ENCODE results near the gene ANGPTL3.

GRCh38 chr1:59499624-59499976, 202.7 kb downstream of the FGGY start:
- PRO-cap, 10 experiments: no peak in any of the 10 experiments

GRCh38 chr1:59516920-59517278, 220.0 kb downstream of the FGGY start:
- PRO-cap, 10 experiments: no peak in any of the 10 experiments

- PRO-cap, 10 experiments: no peak in any of the 10 experiments
Observed at GRCh38 chr1:59669763-59670028, 145.1 kb upstream of the HOOK1 start.

- PRO-cap, 10 experiments: no peak in any of the 10 experiments
Observed at GRCh38 chr1:59697495-59698000, 117.2 kb upstream of the HOOK1 start.

DNA sequence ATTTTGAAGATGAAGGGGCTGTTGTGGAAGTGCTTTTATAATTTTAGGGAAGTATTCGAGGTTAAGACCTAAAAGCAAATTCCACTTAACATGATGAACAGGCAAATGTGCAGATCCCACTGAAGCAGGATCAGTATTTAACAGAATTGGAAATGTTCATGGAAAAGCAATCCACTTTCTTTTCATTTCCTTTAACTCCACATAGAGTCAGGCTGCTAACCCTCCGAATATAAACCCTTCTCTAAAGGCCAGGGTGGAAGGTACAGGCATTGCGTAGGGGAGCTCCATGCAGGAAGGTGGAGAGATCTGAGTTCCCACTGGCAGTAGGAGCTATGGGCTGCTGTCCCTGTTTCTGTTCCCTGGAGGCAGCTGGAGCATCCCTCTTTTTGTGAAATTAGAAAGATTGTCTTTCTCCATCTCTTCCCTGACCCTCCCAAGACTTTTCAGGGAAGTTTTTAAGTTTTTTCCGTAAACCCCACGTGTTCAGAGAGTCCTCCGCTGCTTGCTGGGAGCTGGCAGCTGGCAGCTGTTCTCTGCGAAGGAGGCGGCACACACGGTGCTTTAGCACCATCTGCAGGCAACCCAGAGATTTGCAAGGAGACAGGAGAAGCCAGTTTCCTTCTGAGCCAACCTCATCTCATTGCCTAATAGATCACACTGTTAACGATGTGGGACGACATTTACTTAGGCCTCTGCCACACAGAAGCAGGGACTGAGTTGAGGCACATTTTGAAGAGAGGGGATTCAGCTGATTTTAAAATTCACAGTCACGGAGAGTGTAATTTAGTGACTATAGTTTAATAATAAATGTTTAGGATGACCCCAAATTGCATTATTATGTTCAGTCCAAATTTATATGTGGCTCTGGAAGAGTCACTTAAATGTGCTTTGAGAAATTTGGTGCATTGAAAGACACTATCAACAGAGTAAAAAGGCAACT, 55.4 kb upstream of the HOOK1 start:
- PRO-cap, 10 experiments: no peak in any of the 10 experiments

DNA sequence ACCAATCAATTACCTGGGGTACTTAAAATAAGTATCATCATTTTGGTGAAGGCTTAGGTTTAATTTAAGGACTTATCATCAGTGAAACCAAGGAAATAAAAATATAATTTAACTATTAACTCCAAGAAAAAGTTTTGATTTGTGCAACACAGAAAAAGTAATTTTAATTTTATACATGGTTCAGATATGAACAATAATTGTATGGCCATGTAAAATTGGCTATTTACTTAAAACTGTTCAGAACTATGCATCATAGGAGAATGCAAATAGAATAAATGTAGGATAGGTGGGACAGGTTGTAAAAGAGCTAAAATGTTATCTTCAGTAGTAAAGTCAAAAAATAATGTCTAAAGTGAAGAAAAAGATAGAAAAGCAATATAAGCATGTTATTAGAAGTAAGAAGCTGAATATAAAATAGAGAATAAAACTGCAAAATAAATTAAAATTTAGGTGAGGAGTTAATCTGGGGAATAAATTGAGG, 130.0 kb upstream of the C1orf87 start:
- PRO-cap, 10 experiments: no peak in any of the 10 experiments

DNA sequence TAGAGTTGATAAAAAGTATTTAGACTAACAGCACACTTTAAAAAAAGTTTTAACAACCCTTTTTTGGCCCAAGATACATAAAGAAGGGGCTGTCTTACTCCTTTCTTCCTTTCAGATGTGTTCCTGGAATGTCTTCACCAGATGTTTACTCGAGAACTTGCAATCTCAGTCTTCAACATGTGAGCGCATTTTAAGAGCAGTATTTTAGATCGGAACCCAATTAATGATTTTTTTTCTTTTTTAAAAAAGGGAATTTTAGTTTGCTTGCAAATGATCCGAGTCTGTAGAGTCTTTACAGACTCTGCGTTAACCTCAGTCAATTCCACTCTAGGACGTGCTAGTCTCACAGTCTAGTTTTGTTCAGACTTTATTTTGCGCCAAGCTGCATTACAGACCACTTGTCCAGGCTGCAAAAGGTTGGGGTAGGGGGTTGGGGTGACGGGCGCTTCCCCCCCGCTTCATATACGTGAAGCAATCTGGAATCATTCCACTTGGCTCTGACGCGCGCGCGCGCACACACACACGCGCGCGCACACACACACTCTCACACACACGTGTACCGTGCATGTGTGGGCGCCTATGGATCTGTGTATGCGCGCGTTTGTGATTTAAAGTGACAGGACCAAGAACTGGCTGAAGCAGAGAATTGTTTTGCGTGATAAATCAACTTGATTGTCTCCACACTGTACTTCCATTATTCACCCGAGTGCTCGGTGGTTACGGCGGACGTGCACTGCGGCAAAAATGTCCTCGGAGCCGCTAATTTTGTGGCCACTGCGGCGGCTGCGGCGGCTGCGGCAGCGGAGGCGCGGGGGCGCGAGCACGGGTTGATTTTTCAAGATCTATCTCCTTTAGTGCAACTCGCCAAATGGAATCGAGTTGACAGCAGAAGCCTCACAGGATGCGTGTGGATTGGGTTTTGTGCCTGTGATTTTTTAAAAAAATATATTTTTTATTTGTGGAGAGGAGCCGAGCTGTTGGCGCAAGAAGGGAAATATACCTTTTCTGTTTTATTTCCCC, 25.5 kb upstream of the NFIA start:
- PRO-cap, 10 experiments: peak in 7 of 10 experiments; most common plus-strand start position 547 of the sequence (in 4); most common minus-strand start position 518 of the sequence (in 3)

- PRO-cap, 10 experiments: no peak in any of the 10 experiments
Observed at GRCh38 chr1:61088447-61089486, 6.4 kb downstream of the NFIA start.

- PRO-cap, 10 experiments: no peak in any of the 10 experiments
Observed at GRCh38 chr1:61122296-61122835, 40.0 kb downstream of the NFIA start.

DNA sequence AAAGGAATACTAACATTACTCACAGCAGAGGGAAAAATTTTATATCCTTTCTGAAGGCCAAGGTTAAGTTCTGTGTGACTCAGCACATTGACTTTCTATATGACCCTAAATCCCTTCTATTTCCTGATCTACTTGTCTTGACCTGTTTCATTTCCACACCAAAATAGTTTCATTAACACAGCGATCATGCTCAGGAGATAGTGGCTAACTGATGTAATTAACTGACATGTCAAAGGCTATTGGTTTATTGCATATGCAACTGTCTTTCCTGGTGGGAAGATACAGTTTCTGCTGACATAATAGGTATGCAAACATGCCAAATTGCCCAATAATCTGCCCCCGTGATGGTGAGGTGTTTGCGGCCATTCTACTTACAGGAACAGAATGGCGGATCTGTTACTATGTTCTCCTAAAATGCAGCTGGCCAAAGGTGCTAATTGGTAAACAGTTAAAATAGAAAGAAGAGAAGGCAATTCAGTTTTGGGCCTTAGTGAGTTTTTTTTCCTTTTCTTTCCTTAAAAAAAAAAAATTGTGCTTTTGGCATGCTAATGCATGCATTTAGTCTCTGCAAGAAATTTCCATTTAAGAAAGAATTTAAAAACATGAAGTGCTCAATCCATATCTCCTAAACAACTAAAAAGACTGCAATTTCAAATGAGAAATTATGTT, 59.4 kb downstream of the NFIA start:
- PRO-cap, 10 experiments: no peak in any of the 10 experiments

DNA sequence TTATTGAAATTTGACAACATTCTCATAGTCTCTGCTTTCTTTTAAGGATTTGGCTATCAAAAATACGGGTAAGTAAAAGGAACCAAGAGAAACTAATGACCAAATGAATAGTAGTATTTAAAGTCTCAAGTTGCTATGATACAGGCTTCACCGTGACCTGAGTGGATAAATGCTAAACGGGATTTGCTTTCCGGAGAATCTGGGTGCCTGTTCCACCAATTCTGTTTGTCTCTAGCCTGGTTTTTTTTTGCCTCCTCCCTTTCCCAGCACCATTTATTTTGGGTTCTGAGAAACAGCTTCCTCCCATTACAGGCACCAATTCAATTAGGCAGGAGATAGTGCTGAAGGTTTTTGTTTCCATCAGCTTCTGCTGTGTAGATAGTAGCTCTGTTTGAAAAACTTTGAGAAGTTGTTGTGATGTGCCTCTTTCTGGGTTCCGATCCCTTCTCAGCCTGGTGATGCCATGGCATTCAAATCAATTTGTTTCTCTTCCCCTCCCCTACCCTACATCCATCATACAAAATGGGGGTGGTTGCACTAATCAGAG, 108.9 kb downstream of the NFIA start:
- PRO-cap, 10 experiments: no peak in any of the 10 experiments

- PRO-cap, 10 experiments: peak in 4 of 10 experiments; most common plus-strand start chr1:61226879 (in 3)
Observed at GRCh38 chr1:61226591-61227015, 144.2 kb downstream of the NFIA start.

- PRO-cap, 10 experiments: peak in 1 of 10 experiments; most common plus-strand start chr1:61255060 (in 1)
Observed at GRCh38 chr1:61254526-61255370, 172.4 kb downstream of the NFIA start.

- PRO-cap, 10 experiments: no peak in any of the 10 experiments
Observed at GRCh38 chr1:61444163-61444786, 280.7 kb downstream of the TM2D1 start.

GRCh38 chr1:61591245-61591641, 133.7 kb downstream of the TM2D1 start:
- PRO-cap, 10 experiments: no peak in any of the 10 experiments

DNA sequence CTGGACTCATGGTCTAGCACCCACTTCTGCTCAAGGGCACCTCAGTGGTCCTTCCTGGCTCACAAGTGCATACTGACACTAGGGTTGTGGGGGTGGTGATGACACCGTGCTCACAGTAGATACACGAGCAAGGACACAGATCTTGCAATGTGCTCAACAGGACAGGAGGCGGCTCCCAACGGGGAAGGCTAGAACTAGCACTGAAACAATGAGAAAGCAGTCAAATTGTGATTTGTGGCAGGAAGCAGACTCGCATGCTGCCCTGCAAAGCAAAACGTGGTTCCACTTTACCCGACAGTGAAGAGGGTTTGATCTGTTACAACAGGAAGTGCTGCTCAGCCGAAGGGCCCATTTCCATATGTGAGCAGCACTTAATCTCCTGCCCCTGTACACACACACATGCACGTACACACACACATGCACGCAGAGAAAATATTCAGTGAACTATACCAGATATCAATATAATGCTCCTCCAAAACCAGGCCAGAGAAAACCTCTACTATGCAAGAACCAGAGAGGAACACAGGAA, 47.2 kb downstream of the KANK4 start:
- PRO-cap, 10 experiments: no peak in any of the 10 experiments

- PRO-cap, 10 experiments: no peak in any of the 10 experiments
Observed at GRCh38 chr1:62597310-62597913, at the start of gene ANGPTL3. ANGPTL3 (plus strand) TSS chr1:62597520.

- PRO-cap, 10 experiments: no peak in any of the 10 experiments
Observed at GRCh38 chr1:62746492-62746817, 37.5 kb upstream of the ATG4C start.

DNA sequence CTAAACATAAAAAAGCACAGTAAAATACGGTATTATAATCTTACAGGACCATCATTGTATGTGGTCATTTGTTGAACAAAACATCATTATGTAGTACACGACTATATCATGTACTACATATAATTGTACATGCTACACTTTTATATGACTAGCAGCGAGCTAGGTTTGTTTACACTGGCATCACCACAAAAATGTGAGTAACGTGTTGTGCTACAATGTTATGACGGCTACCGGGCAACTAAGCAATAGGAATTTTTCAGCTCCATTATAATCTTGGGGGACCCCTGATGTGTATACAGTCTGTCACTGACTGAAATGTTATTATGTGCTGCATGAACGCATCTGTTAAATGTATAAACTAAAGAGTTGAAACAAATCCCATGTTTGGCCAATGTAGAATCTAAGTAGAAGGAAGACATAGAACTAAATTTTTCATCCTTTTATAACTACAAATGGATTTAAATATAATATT, 35.3 kb downstream of the ITGB3BP start:
- PRO-cap, 10 experiments: no peak in any of the 10 experiments

- PRO-cap, 10 experiments: no peak in any of the 10 experiments
Observed at GRCh38 chr1:63547460-63548435, 24.4 kb downstream of the EFCAB7 start.

Measured in Metastatic Breast Carcinoma in the Brain (tissue), 10 donors.